SK-MEL-5 (cell line): Measurements from ENCODE around the gene USP3.

DNA sequence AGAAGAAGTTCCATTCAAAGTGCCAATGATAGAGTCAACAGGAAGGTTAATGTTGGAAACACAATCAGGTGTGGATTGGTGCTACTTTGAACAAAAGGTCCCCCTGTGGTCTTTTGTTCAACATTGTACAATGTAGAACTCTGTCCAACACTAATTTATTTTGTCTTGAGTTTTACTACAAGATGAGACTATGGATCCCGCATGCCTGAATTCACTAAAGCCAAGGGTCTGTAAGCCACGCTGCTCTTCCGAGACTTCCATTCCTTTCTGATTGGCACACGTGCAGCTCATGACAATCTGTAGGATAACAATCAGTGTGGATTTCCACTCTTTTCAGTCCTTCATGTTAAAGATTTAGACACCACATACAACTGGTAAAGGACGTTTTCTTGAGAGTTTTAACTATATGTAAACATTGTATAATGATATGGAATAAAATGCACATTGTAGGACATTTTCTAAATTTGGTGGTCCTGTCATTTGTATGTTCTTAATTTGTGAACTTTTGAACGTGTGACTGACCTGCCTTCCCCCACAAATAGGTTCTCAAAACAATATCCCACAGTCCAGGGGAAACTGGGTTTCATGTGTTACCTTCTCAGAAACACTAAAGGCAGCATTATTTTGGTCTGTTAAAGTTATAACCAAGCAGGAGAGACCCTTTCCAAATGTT, 29.0 kb downstream of the TPM1 start:
RAMPAGE:
- cytosol, long total RNA: no peak
- long total RNA: no peak
- nucleus, long total RNA: no peak

DNA sequence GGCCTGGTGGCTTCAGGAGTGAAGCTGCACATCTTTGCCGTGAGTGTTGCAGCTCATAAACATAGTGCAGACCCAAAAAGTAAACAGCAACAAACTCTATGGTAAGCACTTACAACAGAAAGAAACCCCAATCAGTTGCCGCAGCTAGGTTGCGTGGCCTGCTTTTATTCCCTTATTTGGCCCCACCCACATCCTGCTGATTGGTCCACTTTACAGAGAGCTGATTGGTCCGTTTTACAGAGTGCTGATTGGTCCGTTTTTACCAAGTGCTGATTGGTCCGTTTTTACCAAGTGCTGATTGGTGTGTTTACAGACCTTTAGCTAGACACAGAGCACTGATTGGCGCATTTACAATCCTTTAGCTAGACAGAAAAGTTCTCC, 16.3 kb upstream of the LACTB start:
RAMPAGE:
- cytosol, long total RNA: no peak
- long total RNA: no peak
- nucleus, long total RNA: no peak

GRCh38 chr15:63127171-63127863, 5.7 kb downstream of the LACTB start:
RAMPAGE:
- cytosol, long total RNA: no peak
- long total RNA: no peak
- nucleus, long total RNA: no peak

RAMPAGE:
- cytosol, long total RNA: no peak
- long total RNA: no peak
- nucleus, long total RNA: no peak
Observed at GRCh38 chr15:63135447-63136377, 14.1 kb downstream of the LACTB start.

DNA sequence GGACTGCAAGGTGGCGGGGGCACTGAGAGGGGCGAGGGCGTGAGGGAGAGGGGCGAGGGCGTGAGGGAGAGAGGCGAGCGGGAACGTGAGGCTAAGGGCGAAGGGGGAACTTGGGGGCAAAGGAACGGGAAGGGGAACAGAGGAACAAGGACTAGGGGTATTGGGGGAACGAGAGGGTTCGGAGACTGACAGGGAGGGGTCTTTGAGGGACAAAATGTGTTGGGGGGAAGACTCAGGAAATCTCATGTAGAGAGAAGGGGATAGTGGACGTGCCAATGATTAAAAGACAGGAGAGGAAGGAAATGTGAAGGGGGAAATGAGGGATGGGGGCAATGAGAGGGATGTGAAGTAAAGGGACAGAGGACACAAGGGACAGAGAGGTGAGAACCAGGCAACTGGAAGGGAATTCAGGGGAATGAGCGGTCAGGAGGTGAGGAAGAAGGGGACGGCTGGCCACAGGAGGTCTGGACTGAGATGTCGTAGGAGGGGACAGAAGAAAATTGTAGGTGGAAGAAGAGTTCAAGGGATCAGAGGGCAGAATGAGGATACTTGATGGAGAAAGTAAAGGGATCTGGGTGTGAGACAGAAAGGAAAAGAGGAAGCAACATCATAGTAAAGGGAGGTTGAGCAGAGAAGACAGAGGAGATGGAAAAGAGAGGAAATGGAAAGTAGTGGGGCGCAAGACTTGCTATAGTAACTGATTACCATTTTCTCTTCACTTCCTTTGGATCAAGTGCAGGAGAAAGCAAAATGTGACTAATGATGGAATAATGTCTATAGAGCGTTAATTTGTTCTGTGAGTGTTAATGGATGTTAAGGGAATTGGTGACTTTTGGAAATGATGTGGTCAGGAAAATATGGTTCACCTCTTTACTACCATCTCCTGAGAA, 695 bp downstream of the RAB8B start:
RAMPAGE:
- cytosol, long total RNA: no peak
- long total RNA: no peak
- nucleus, long total RNA: no peak

GRCh38 chr15:63202945-63203302, 13.5 kb downstream of the RAB8B start:
RAMPAGE:
- cytosol, long total RNA: no peak
- long total RNA: no peak
- nucleus, long total RNA: no peak

GRCh38 chr15:63245461-63245823, 32.0 kb upstream of the APH1B start:
RAMPAGE:
- cytosol, long total RNA: no peak
- long total RNA: no peak
- nucleus, long total RNA: no peak

DNA sequence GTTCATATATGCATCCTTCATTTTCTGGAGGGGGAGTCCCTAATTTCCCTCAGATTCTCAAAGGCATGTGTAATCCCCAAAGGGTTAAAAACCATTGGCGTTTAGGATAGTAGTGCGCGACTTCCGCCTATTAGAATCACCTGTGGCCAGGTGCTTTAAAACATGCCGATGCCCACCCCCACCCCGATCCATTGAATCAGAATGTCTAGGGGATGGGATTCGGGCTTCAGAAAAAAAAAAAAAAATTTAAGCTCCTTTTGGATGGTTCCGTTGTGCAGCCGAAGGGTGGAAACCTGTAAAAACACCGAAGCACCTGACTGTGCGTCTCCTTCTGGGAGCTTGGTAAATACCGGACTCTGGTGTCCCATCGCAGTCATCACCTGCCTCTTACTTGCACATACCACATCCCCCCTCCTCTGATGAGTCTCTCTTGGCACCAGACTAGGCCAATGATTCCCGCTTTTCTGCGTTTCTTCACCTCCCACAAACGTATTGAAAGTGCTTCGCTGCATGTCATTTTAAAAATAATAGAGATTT, 676 bp downstream of the APH1B start:
RAMPAGE:
- cytosol, long total RNA: no peak
- long total RNA: no peak
- nucleus, long total RNA: no peak

DNA sequence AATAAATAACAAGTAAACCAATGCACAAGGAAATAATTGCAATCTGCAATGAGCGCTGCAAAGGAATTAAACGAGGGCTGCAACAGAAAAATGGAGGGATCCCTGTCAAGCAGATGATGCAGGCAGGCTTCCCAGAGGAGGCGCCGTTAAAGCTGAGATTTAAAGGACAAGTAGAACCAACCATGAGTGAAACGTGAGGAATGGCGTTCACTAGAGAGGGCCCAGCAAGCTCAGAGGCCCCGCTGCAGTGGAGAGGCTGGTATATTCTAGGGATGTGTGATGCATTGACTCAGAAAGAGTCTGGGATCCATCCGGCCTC, 28.6 kb downstream of the CA12 start:
RAMPAGE:
- cytosol, long total RNA: no peak
- long total RNA: no peak
- nucleus, long total RNA: no peak

DNA sequence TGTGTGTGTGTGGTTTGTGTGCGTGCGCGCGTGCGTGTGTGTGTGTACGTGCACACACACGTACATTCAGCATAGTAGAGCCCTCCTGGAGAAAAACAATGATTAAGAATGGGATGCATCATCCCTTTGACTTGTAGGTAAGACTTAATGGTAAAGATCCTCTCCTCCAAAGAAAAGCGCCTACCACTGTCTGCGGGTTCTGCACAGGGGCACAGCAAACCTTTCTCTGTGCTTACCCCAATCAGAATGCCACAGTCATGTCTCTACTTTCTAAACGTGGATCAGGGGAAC, 673 bp downstream of the CA12 start:
RAMPAGE:
- cytosol, long total RNA: no peak
- long total RNA: no peak
- nucleus, long total RNA: no peak

RAMPAGE:
- cytosol, long total RNA: no peak
- long total RNA: no peak
- nucleus, long total RNA: no peak
Observed at GRCh38 chr15:63488669-63489059, 15.7 kb upstream of the USP3 start.

GRCh38 chr15:63504433-63504931, at the start of gene USP3:
USP3 (plus strand) TSS chr15:63504593.
RAMPAGE:
- cytosol, long total RNA: start-site peak on the plus strand at chr15:63504581-63504704, 296 and 286 reads in 2 replicates
- long total RNA: start-site peak on the plus strand at chr15:63504619-63504718, 130 and 148 reads in 2 replicates
- nucleus, long total RNA: no peak

DNA sequence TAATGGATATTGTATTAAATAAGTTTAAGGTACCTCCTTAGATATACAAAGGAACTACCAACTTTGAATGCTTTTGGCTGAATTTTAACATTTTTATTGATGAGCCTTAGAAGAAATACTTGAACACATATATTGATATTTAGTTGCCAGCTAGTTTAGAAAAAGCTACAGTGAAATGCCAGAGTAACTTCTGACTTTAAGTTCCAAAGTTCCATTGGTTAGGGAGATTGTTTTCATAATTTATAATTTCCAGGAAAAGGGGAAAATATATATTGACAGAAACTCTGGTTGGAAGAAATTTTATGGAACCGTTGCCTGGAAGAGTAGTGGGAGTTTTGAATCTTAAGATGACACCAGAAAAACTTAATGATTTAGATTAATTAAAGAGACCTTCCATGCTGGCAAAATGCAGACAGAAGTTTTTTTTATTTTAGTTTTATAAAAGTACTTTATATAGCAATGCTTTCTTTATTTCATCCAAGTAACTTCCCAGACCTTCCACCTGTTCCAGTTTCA, 27.9 kb upstream of the FBXL22 start:
RAMPAGE:
- cytosol, long total RNA: no peak
- long total RNA: no peak
- nucleus, long total RNA: no peak

DNA sequence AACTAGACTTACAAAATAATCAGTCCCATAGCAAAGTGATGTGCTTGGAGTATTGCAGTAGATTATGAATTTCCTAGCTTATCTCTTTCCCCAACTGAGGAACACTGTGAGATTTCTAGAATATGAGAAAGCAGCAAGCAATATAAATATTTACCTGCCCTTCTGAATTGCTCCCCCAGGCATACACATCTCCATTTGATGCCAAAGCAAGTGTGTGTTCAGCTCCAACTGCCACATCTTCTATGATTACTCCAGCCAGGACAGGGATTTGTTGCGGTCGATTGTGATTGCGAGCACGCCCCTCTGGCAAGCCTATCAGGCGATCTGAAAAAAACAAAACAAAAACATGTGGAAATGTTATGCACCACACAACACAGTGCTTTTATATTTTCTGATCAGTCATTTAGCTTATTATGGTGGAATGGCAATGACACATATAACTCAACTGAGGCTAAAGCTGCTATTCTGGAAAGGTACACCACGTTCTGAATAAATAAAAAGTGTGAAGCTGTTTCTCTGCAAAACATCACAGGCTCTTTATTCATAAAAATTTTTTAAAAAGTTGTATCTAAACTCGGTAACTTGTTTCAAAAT, 33.2 kb downstream of the FBXL22 start:
RAMPAGE:
- cytosol, long total RNA: no peak
- long total RNA: no peak
- nucleus, long total RNA: no peak

DNA sequence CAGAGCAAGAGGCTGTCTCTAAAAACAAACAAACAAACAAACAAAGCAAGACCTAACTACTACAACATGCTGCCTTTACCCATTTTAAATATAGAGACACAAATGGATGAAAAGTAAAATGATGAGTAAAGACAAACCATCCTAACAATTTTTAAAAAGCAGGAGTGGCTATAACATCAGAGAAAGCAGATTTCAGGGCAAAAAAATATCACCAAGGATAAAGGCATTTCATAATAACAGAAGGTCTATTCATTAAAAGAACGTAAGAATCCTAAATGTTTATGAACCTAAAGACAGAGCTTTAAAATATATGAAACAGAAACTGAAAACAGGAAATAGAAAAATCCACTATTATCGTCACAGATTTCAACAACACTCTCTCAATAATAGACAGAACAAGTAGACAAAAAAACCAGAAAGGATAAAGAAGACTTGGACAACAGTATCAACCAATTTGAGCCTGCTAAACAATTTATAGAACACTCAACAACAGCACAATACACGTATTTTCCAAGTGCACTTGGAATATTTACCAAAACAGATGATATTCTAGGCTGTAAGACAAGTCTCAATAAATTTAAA, 71.4 kb downstream of the FBXL22 start:
RAMPAGE:
- cytosol, long total RNA: no peak
- long total RNA: no peak
- nucleus, long total RNA: no peak

GRCh38 chr15:63767976-63768686, 65.6 kb downstream of the HERC1 start:
RAMPAGE:
- cytosol, long total RNA: no peak
- long total RNA: no peak
- nucleus, long total RNA: no peak

RAMPAGE:
- cytosol, long total RNA: no peak
- long total RNA: no peak
- nucleus, long total RNA: no peak
Observed at GRCh38 chr15:63818074-63818542, 15.6 kb downstream of the HERC1 start.

DNA sequence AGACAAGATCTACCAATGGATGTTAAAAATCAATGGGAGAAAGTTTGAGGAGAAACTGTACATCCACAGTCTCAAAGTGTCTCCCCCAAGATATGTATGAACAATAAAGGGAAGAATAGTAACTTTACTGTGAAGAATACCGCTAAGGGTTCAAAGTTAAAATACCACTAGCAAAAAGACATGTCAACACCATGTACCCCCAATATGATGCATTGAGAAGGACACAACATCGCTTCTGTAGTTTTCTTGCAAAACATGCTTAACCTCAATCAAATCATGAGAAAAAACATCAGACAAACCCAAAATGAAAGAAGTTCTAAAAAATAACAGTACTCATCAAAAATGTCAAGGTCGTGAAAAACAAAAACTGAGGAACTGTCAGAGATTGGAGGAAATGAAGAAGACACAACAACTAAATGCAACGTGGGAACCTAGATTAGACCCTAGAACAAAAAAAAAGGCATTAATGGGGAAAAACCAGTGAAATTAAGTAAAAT, 3.6 kb downstream of the HERC1 start:
RAMPAGE:
- cytosol, long total RNA: no peak
- long total RNA: no peak
- nucleus, long total RNA: no peak

DNA sequence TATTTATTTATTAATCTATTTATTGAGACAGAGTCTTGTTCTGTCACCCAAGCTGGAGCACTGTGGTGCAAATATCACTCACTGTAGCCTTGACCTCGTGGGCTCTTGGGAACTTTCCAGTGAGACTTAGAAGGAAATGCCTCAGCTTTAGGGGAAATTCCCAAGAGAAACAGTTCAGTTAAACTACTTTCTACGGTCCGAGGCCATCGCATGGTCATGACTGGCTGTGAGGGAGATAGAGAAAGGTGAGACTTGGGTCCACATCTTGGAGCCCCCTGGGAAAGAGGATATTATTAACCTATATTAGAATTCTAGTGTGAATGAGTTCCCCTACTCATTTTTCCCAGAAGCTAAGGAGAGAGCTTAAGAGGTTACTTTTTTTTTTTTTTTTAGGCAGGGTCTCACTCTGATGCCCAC, 47.1 kb upstream of the HERC1 start:
RAMPAGE:
- cytosol, long total RNA: no peak
- long total RNA: no peak
- nucleus, long total RNA: no peak

DNA sequence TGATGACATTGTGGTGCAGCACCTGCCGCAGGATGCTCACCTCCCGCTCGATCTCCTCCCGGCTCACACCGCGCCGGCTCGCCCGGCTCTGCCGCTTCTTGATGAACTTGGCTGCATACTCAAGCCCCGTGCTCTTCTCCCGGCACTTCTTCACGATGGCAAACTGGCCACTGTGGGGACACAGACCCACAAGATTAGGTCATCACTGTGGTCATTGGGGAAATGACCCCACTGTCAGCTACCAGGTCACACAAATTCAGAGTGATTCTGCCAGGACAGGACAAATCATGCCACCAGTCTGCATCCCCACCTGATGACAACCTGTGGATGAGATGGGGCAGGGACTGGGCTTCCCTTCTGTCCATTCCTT, 62.7 kb downstream of the DAPK2 start:
RAMPAGE:
- cytosol, long total RNA: no peak
- long total RNA: no peak
- nucleus, long total RNA: no peak